ENCODE measurements around the gene ERMP1.

DNA sequence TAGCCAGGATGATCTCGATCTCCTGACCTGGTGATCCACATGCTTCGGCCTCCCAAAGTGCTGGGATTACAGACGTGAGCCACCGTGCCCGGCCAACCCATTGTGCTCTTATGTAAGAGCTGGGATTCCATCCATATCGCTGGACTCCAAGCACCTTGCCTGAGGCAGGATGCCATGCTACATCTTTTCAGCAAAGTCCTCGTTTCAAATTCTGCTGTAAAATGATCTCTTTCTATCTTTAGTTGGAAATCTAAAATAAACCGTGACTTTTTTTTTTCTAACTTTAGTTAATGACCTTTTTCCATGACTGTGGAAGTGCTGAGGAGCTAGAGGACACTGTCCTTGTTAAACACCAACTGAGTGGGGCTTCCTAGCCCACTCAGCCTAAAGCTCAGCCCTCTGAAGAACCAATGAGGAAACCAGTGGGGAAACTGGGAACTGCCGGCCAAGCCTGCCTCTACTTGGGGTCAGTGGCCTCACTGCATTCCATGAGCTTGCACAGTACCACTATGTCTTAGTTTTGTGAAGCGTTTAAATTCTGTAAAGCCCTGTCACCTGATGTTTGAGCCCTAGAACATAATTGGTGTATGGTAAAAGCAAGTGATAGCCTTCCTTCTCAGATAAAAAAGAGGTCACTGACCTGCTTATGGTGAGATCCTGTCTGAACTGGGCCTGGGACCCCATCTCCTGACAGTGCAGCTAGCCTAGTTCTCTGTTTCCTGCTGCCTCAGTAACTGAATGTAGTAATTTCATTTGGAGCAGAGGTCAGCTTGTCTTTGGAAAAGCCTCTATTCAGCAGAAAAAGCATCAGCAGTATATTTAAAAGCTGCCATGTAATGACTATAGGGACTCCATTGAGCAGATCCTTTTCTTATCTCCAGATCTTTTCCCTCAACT, 61.0 kb downstream of the RCL1 start:
- RRBS = no CpG with 5 or more reads among the region's 10 CpGs

DNA sequence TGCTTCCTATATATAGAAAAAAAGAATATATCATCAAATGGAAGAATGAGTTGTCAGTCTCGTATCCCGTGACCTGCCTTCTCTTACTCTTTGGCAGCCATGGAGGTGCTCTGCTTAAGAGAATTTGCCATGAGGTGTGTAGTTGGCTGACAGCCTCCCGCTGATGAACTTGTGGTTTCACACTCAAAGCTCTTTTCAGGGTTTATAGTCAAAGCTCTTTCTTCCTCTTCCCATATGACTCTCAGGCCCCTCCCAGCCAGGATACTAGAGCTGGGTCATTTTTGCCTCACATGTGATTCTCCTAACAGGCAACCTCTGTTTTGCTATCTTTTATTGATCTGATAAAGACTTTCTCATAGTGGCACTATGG, 13.7 kb upstream of the JAK2 start:
- RRBS = no CpG with 5 or more reads among the region's 3 CpGs

DNA sequence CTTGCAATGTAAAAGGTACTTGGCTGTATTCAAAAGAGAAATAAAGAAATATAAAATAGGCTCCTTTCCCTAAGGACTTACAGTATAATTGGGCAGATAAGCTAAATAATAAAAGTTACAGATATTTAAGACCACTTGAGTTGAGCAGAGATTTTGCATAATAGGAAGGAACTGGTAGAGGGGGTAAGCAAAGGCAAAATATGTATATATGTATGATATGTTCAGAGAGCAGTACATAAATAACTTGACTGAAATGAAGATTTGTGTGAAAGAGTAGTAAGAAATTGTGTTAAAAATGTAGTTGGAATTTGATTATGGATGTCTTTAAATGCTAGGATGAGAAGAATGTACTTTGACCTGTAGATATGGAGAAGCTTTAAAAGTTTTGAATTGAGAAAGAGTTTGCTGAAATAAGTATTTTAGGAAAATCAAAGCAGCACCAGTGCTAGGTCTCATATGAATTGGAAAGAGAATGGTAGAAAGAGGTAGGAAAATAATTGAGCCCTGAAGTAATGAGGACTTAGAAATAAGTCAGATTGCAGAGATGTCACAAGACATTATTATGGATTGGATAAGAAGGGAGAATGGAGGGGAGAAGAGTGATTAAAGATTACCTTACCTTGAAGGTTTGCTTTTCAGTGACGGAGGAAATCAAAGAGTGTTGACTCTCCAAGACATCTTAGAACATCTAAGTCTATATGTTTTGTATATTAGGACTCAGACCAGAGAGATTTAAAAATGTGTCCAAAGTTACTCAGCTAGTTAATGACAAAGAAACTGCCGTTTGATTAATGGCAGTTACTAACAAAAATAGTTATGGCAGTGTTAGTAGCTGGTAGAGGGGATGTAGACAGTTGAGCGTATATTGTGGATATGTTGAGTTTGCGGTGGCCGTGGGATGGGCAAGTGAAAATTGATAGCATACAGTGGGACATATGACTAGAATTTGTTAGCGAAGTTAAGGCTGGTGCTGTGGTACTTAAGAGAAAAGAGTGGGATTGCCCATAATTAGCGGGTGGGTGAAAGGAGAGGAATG, 4.8 kb downstream of the JAK2 start:
- RRBS = no CpG with 5 or more reads among the region's 7 CpGs

DNA sequence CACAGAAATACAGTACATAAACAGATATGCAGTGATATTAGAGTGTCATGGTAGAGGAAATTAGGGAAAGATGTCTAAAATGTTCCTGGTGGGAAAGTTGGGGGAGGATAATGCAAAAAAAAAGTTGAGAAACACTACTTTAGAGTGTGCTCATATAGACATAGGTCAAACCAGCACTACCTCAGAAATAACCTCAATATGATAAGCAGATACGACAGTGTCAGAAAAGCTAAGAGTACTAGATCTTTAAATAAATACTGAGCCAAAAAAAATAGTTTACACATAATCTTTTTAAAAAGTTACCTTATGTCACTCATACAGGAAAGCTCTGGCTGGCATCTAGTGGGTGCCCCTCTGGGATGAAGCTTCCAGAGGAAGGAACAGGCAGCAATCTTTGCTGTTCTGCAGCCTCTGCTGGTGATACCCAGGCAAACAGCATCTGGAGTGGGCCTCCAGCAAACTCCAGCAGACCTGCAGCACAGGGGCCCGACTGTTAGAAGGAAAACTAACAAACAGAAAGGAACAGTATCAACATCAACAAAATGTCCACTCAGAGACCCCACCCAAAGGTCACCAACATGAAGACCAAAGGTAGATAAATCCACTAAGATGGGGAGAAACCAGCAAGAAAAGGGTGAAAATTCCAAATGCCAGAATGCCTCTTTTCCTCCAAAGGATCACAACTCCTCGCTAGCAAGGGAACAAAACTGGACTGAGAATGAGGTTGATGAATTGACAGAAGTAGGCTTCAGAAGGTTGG, 52.1 kb downstream of the INSL6 start:
- RRBS = no CpG with 5 or more reads among the region's 3 CpGs

- RRBS = no CpG with 5 or more reads among the region's 9 CpGs
Observed at GRCh38 chr9:5134157-5134739, 51.2 kb downstream of the INSL6 start.

GRCh38 chr9:5336663-5337157, 3.0 kb downstream of the RLN1 start:
- RRBS = no CpG with 5 or more reads among the region's 4 CpGs

- RRBS = no CpG with 5 or more reads among the region's 38 CpGs
Observed at GRCh38 chr9:5339076-5339676, 500 bp downstream of the RLN1 start.

DNA sequence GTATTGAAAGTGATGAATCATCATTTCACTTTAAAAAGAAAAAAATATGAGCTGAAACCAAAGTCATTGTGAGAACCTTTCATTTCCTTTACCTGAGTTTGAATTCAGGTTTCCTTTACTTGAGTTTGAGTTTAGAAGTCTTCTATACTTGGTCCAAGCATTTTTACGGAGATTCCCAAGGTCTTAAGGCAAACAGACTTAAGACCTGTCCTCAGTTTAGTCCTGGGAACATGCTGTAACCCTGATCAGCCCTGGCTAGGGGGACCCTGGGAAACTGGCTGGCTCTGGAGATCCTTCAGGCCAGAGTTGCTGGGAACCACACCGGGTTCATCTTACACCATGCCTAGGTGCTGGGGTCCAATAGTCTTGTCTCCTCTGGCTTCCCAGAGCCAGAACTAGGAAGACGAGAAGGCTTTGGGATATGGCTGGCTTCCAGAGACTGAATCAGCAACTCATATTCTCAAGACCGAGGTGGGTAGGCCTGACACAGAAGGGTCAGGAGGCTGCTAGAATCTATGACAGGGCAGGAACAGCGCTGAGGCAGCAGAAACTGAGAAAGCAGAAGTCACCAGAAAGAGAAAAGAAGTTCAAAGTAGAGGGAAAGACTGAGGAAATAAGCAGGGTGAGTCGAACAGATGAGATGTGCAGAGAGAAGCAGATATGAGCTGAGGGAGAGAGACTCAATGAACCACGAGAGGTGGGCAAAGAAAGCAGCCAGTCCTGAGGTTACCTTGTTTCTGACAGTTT, 16.3 kb upstream of the PDCD1LG2 start:
- RRBS = no CpG with 5 or more reads among the region's 7 CpGs

DNA sequence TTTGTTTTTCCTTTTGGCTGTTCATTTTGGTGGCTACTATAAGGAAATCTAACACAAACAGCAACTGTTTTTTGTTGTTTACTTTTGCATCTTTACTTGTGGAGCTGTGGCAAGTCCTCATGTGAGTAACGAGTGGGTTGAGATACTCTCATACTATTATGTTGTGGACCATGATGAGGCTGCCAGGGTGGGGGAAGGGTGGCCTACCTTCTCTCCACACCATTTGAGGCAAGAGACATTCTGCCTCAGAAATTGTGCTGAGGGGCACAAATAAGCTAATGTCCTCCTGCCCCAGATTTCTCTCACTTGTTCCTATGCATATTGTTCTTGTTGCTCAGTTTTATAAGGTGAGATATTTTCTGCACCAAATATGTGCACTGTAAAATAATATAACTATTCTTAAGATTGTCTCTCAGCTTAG, 362 bp downstream of the PDCD1LG2 start:
- RRBS = no CpG with 5 or more reads among the region's 1 CpG

DNA sequence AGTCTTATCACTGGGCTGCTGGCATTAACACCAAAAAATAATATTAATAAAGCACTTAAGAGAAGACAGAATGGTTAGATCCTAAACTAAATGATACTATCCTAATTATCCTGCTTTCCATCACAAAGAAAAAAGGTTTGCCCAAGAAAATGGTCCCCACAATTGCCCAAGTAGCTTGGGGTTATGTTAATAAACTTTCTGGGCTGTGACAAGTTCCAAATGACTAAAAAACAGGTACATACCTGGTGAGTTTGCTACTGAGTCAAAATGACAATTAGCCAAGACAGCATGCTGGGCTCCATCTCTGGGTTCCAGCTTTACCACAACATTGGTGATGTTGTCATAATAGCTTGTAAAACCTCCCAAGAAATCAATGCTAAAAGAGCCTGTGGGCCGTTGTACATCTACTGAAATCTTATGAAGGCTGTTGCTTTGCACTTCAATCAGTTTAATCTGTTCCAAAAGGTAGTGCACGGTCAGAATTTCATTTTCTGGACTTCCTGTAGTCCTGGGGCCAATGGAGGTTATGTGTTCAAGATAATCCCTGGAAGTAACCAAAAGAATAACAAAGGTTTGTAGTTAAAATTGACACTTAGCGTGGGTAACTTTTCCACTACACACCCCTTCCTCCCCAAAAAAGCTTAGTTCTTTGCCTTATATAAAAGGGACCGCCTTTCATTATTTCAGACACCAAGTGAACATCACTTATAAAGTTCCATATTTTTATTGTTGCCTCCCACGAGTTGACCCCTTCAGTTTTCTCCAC, 2.2 kb downstream of the ERMP1 start:
- RRBS = no CpG with 5 or more reads among the region's 5 CpGs

DNA sequence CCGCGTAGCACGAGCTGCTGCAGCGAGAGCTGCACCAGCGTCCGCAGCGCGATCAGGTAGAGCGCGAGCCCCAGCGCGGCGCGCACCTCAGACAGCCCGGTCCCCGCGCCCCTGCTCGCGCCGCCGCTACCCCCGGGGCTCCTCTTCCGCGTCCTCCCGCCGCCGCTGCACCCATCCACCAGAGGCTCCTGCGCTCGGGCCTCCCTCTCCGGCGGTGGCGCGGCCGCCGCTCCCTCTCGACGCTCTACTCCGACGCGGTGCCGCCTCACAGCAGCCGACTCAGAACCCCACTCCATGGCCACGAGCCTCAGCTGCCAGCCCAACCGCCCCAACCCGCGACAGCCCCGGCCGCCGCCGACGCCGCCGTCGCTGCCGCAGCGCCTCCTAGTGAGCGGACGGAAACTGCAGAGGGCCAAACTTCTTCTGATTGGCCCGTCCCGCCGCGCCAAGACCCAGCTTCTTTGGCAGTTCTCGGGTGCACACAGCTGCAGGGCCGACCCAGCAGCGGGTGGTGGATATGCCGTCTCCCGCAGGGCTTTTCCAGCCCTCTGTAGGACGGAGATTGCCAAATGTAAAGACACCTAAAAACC, at the start of gene ERMP1:
TSS of gene ERMP1 (minus strand) at position 386 of the 590 bp plus-strand sequence.
- RRBS = 3% methylated on average over 16 of the region's 68 CpGs

DNA sequence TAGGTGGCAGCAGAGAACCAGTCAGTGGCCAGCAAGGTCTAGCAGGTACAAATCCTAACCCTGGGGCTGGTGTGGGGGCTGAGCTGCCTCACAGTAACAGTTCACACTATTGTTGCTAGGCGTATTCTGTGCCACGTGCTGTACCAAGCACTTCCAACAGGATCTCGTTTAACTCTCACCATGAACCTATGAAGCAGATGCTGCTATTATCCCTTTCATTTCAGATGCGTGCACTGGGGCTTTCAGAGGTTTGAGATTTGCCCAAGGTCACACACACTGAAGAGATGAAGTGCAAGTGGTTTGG, 4.5 kb upstream of the MLANA start:
- RRBS = no CpG with 5 or more reads among the region's 4 CpGs

DNA sequence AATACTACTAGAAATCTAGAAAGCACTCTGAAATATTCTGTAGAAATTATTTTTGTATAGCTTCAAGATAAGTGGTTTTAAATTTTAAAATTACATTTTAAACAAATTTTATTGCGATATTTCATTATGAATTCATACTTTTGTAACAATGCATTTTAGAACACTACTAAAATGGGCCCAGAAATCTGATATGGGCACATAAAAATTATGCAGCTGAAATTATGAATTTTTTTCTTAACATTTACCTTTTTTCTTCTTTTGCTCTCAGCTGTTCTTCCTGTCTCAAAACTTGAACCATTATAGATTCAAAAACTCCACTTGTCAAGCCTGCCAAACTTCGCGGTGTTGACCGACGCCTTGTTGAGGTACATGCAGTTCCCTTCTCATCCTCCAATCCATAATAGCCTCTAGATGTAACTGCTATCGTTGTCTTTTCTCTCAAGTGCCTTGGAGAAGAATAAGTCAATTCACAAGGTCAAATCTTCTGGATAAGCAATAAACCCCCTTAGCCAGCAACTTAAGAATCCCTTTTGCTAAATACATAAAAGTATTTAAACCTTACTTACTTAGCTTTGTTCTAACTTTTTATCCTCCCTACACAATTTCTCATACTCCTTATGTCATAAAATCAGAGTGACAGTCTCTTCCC, 20.1 kb downstream of the KIAA2026 start:
- RRBS = no CpG with 5 or more reads among the region's 6 CpGs

GRCh38 chr9:6672032-6672711, 26.6 kb upstream of the GLDC start:
- RRBS = no CpG with 5 or more reads among the region's 6 CpGs

GRCh38 chr9:6994665-6995279, 237.0 kb downstream of the KDM4C start:
- RRBS = no CpG with 5 or more reads among the region's 4 CpGs

GRCh38 chr9:8958362-8958627, 1158.7 kb upstream of the DMAC1 start:
- RRBS = no CpG with 5 or more reads among the region's 2 CpGs

DNA sequence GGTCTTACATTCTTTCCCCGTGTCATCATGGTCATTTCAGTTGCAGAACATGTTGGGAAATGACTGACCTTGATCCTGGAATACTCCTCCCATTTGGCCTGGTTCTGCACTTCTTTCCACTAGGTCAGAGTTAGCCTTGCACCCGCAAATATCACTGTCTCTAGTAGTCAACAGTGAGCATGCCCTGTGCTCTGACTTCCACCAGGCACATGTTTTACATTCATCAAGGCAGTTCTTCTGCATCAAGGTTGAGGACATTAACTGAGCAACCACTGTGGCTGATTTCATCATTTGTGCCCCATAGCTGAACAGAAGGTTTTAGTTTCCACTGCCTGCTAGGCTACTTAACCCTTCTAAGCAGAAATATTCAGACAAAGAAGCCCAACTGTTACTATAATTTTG, 1161.8 kb upstream of the DMAC1 start:
- RRBS = no CpG with 5 or more reads among the region's 2 CpGs

DNA sequence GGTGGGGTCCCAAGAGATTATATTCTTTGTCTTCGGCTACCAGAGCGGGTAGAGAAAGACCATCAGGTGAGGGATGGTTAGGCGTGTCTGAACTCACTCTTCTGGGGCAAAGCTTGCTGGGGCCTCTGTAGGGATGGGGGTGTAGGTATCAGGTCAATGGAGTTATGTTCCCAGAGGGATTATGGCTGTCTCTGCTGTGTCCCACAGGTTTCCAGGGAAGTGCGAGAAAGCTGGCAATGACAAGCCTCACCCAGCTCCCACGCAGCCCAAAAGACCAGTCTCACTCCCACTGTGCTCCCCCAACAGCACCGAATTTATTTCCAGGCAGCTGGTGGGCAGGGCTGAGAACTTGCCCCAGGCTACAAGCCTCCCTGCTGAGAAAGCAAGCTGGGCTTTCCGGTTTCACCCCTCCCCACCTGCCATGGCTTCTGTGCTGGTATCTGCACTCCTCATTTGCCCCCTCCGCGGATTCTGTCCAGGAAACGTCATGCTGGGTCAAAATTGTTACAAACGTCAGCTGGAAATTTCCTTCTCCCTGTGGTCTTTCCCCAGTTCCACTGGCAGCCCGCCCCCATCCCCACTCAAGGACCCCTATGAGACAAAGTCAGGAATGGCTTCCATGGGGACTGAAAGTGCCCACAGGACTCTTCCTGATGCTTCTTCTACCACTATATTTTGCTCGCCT, 181.0 kb downstream of the LURAP1L start:
- RRBS = no CpG with 5 or more reads among the region's 13 CpGs

GRCh38 chr9:12972858-12973048, 197.9 kb downstream of the LURAP1L start:
- RRBS = no CpG with 5 or more reads among the region's 2 CpGs

GRCh38 chr9:13121555-13122284, 157.8 kb downstream of the MPDZ start:
- RRBS = no CpG with 5 or more reads among the region's 3 CpGs

All from amniotic epithelial cell (primary cell).